Hematopoietic multipotent progenitor cell (in vitro differentiated cells): ENCODE measurements around a stretch of chr4.

- CAGE, long polyA plus RNA: no peak
Observed at GRCh38 chr4:94487301-94487793, 35.6 kb downstream of the PDLIM5 start.

GRCh38 chr4:94495050-94496181, 43.7 kb downstream of the PDLIM5 start:
- CAGE, long polyA plus RNA: no peak

DNA sequence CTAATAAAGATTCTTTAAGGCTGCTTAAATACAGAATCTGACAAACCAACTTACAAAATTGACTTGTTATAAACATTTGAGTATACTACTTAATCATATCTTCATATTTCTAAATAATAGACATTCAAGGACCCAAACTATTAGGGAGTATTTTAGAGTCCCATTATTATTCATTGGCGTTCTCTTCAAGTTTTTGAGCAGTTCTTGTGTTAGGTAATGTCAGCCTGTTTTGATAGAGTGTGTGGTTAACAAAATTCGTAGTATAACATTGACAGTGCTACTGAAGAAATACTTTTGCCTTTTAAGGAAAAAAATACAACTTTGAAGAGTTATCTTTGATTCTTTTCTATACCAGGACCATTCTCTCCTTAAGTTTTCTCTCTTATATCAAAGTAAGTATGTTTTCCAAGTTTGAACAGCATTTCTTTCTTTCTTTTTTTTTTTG, 74.6 kb downstream of the PDLIM5 start:
- CAGE, long polyA plus RNA: no peak

- CAGE, long polyA plus RNA: no peak
Observed at GRCh38 chr4:94534512-94535356, 83.0 kb downstream of the PDLIM5 start.

GRCh38 chr4:94667502-94668358, 90.0 kb upstream of the BMPR1B start:
- CAGE, long polyA plus RNA: no peak

- CAGE, long polyA plus RNA: no peak
Observed at GRCh38 chr4:94669321-94669544, 88.5 kb upstream of the BMPR1B start.

- CAGE, long polyA plus RNA: no peak
Observed at GRCh38 chr4:95361411-95361823, 187.4 kb downstream of the UNC5C start.

GRCh38 chr4:95539190-95539676, 9.5 kb downstream of the UNC5C start:
- CAGE, long polyA plus RNA: no peak

GRCh38 chr4:97337650-97337996, 805.7 kb downstream of the STPG2 start:
- CAGE, long polyA plus RNA: no peak

DNA sequence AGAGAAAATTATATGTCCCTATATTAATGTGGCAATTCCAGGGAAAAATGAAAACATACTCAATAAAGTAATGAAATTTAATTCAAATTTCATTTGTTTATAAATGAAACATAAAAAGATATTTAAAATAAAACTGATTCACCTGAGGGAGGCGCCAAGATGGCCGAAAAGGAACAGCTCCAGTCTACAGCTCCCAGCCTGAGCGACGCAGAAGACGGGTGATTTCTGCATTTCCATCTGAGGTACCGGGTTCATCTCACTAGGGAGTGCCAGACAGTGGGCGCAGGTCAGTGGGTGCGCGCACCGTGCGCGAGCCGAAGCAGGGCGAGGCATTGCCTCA, 510.0 kb downstream of the STPG2 start:
- CAGE, long polyA plus RNA: no peak

- CAGE, long polyA plus RNA: no peak
Observed at GRCh38 chr4:98399790-98400519, 138.8 kb downstream of the RAP1GDS1 start.

GRCh38 chr4:98932474-98933100, 3.7 kb upstream of the EIF4E start:
- CAGE, long polyA plus RNA: no peak

DNA sequence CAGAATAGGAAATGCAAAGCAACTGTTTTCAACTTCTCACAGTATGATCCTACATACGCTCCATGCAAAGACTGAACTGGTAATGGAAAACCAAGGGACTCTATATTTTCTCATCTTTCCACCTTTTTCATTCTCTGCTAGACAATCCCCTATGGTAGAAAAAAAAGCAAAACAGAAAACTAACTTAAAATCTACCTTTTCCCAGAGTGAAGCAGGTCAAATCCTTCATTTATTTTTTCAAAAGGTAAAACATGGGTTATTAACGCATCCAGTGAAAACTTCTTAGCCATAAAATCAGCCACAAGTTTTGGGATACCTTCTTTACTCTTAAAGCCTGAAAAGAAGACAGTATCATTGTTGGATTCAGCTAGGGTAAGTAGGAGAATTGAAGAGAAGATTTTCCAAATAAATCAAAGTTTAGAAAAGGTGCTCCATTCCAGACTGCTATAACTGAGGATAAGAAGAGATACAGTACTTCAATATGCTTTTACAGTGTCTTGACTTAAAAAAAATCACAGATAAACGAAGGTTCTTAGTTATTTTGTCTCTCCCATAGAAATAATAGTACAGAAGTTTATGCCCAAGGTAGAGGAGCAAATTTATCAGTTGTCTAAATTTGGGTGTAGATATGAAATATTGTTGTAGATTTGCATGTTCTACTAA, 10.5 kb downstream of the ADH1B start:
- CAGE, long polyA plus RNA: no peak

DNA sequence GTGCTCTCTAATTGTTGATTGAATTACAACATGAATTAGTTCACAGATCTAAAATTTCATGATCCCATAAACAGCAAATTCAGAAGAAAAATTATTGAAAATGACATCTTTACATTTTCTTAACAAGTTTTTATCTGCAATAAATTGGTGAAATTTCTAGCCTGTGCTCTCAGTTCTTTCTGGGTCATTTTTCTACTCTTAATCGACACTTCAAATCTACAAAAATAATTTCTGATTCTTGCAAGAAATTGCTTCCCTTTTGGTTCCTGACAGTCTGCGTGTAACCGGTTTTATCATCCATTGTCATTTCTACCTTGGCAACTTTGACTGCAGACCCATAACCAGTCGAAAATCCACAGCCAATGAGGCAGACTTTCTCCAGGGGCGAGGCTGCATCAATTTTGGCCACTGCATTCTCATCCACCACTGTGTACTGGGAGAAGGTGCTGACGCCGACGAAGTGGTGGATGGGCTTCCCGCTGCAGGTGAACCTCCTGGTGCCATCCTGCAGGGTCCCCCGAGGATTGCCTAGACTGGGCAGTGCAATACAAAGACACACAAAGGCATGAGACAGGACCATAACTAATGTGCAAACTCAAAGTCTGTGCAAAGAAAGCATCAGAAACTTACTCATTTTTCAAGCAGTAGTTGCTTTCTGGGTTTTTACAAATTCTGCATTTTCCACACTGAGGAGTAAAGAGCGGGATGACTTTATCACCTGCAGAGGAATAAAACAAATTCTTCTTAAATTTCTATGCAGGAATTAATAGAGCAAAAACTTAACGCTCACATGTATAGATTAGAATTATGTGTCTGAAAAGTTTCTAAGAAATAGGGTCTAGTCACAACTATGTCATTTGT, 7.8 kb downstream of the ADH1C start:
- CAGE, long polyA plus RNA: no peak

- CAGE, long polyA plus RNA: no peak
Observed at GRCh38 chr4:99382743-99383361, 30.3 kb upstream of the ADH1C start.

- CAGE, long polyA plus RNA: no peak
Observed at GRCh38 chr4:99395067-99395345, 40.1 kb downstream of the ADH7 start.

- CAGE, long polyA plus RNA: no peak
Observed at GRCh38 chr4:99413251-99413583, 21.9 kb downstream of the ADH7 start.

DNA sequence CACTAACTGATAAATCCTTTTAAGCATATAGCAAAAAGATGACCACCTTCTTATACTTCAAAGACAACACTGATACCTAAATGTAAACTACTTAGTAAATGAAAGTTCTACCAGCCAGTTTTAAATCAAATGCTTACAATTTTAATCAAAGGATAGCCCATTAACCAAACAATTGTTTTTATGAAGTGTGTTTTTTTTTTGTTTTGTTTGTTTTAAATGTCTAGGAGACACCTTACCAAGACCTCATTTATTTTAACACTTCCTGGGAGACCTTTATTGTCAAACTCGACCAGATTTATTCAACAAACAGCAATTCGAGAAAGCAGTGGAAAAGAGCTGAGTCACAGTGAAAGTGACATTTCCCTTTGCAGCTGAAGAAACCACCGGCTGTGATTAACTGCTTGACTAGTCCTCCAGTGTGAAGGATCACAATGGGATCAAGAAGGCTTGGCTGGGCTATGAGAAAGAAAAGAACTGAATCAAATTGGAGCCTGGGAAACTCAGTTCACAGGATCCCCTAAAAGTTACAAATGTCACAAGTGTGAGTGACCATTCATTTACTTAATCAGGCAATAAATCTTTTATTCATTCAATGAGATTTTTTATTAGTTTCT, 11.9 kb upstream of the ADH7 start:
- CAGE, long polyA plus RNA: no peak

- CAGE, long polyA plus RNA: no peak
Observed at GRCh38 chr4:99670250-99670985, 12.8 kb upstream of the C4orf54 start.

GRCh38 chr4:99723383-99724013, 65.9 kb upstream of the C4orf54 start:
- CAGE, long polyA plus RNA: no peak